Penis (tissue), 1 donor: ENCODE measurements around the genes CCN6 and CALHM4.

DNA sequence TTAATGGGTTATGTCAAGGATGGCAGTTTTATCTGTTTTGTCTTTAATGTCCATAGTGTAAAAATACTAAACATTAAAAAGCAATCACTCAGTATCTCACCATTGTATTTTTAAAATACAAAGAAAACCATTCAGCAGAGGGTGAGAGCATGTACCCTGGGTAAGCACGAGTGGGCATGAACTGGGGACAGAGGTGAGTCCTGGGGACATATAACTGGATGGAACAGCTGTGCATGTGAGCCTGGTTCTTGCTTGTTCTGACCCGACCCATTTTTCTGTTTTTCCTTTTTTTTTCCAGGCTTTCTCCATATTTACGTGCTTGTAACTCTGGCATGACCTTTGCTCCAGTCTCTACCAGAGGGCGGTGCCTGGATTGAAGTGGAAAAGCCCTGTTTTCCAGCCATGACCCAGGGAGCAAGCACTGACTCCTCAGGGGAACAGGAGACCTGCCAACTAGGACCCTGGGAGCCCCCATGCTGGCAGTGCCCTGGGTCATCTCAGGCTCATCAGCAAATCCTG, 8.1 kb downstream of the TRAF3IP2 start:
- PRO-cap = no peak

DNA sequence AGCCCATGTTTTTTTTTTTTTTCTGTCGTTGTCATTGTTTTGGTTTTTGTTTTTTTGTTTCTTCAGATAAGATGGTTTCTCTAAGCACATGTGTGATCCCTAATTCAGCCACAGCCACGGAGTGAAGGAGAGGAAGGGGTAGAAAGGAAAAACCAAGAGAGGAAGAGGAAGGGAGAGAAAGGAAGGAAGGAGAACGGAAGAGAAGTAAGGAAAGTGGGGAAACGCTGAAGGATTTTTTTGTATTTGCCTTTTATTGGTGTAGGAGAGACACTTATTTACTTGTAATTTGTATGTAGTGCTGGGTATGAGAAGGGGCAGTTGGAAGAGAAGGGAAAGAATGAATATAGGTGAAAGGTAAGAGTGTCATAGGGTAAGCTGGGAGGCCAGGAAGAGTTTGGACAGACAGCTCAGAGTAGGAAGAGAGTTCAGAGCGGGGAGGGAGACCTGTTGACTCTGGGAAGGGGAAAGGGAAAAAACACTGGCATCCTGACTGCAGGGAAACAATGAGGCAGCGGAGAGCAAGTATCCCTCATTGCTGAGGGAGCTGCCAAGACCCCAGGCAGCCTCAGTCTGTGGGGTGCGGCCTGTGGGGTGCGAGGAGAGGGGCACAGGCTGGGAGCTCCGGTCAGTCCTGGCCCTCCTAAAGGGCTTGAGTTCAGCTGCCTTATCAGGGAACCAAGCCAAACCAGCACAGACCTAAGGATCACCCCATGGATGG, 3.2 kb downstream of the TRAF3IP2 start:
- PRO-cap = bidirectional peak, plus-strand start at position 155 of the sequence, minus-strand start outside the sequence

DNA sequence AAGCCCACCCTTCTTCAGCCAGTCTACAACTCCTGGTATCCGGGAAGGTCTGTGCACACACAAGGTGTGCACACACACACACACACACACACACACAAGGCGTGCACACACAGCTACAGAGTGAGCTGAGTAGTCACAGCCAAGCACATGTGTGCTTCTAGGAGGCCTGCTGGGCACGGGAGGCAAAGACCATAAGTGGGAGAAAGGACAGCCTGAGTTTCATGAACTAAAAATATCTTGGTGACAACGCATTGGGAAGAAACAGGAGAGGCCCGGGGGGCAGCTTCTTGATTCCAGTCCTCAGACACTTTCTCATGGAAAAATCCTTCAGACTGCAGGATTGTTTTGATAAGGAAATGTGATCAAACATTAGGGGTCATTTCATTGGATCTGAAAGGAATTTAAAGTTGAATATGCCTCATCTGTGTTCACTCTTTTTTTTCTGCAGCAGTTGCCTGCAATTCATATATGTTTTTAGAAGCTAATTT, 2.6 kb downstream of the TRAF3IP2 start:
- PRO-cap = no peak

- PRO-cap = no peak
Measured at GRCh38 chr6:111754234-111754806, 118.9 kb downstream of the FYN start.

- PRO-cap = no peak
Measured at GRCh38 chr6:111767618-111768295, 105.5 kb downstream of the FYN start.

DNA sequence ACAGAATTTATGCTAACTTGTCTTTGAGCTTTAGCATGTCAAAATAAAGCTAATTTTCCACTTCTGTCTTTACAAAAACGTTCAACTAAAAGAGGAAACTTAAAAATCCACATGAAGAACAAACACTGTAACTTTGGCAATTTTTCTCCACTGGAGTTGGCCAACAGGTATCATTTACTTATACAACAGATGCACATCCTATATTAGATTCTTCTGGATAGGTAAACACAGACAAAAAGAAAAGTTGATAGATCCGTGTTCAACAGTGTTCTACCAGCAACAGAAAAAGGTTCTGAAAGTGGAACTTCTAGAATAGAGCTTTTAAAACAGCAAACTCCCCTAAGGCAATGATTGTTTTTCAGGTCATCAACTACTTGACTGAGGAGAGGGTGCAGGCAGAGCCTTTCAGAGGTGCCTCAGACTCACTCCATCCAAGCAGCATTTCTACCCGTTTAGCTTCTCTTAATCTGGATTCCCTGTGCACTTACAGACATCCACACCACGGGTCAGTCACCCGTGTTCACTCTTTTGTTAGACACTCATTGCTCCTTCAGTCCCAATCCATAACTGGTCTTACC, 29.0 kb downstream of the FYN start:
- PRO-cap = no peak

DNA sequence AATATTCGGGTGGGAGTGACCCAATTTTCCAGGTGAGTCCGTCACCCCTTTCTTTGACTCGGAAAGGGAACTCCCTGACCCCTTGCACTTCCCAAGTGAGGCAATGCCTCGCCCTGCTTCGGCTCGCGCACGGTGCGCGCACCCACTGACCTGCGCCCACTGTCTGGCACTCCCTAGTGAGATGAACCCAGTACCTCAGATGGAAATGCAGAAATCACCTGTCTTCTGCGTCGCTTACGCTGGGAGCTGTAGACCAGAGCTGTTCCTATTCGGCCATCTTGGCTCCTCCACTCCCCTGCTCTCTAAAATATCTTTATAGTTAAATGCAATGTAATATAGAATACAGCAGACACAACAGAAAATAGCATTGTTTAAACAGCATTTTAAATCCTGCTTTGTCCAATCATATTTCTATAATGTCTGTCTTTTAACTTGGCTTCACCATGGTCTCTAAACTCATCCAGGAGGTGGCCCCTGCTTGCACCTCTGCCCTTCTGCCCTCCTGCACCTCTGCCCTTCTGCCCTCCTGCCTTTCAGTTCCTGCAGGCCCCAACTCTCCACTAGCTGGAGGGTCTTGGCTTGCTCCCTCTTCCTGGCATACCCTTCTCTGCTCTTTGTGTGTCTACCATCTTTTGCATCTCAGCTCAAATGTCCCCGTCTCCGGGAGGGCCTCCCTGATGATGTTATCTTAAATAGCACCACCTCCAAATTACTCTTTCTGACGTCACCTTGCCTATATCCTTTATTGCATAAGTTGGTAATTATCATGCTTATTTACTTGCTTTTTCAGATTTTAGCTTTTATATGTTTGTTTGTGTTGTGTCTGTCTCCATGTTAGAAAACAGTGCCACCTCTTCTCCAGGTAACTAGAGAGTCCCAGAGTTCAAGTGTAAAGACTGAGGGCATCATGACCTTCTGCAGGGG, 35.7 kb upstream of the FYN start:
- PRO-cap = no peak

GRCh38 chr6:111960026-111960379, 86.8 kb upstream of the FYN start:
- PRO-cap = no peak

DNA sequence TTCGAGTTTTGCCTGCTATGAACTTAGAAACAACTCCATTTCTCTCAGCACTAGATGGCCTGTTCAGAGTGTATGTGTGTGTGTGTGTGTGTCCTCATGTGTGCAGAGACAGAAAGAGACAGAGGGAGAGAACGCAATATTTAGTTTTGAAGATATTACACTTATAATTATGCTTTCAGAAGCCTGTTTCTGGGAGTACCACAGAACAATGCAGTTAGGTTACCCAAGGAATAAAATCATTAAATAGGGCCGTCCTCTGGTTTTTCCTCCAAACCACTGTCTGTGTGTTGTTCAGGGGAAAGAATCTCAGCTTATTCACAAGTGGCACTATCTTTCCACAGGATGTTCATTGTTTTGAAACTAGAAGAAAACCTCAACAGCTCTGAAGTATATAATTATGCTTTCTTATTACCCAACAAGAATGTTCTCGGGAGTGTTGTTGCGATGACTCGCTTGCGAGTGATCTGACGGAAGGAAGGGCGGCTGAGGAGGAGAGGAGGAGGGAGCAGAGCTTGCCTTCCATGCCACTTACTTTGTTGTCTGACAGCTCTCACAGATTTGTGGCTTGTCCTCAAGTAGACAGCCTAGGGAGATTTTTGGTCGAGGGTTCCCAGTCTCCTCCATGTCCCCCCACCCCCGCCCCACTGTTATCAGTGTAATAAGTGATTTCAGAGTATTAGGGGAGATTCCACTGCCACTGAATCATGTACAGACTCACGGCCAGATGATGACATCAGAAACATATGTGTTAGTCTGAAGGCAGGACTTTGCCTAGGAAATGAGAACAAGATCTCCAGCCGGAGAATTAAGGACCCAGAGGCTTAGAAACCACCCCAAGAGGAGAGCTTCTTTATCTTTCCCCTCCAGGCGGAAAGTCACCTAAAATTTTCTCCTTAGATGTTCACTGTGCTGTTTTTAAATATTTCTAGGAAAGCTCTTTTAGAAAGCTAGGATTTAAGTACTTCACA, 80.7 kb upstream of the CCN6 start:
- PRO-cap = bidirectional peak, plus-strand start at position 447 of the sequence, minus-strand start at position 305 of the sequence

DNA sequence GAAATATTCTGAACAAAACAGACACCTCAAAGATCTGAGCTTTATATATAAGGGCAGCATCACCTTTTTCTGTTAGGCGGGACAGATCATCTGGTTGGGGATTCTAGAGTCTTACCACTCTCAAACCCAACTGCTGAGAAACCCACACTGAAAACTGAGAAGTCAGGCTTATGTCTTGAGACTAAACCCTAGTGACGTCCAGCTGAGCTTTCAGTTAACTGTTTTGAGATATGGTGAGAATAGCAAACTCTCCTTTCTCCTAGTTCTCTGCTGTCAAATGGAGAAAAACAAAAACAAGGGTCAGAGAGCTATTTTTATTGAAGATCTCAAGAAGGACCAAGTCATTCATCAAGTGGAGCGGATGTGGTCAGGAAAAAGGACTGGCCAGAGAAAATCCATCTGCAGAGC, 63.6 kb upstream of the CCN6 start:
- PRO-cap = no peak

- PRO-cap = no peak
Measured at GRCh38 chr6:112054022-112054632, at the start of gene CCN6. CCN6 (plus strand) TSS chr6:112054104.

GRCh38 chr6:112223511-112223800, 30.9 kb downstream of the LAMA4 start:
- PRO-cap = no peak

- PRO-cap = unidirectional peak, plus-strand start at chr6:112253220
Measured at GRCh38 chr6:112252530-112253295, 1.7 kb downstream of the LAMA4 start.

DNA sequence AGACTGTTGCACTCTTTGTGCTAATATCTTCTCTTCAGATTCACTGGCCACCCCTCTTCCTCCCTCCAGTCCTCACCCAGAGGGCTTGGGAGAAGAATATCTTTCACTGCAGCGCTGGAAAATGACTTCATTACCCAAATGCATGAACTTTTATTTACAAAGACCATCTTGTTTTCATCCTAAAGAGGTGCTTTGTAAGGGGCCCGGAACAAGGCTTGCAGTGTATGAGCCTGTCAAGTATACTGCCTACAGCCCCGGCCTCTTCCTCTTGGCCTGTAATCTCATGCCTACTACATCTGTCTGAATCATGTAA, 525 bp upstream of the LAMA4 start:
- PRO-cap = no peak

GRCh38 chr6:112298681-112299279, 44.4 kb upstream of the LAMA4 start:
- PRO-cap = unidirectional peak, plus-strand start at chr6:112298984

DNA sequence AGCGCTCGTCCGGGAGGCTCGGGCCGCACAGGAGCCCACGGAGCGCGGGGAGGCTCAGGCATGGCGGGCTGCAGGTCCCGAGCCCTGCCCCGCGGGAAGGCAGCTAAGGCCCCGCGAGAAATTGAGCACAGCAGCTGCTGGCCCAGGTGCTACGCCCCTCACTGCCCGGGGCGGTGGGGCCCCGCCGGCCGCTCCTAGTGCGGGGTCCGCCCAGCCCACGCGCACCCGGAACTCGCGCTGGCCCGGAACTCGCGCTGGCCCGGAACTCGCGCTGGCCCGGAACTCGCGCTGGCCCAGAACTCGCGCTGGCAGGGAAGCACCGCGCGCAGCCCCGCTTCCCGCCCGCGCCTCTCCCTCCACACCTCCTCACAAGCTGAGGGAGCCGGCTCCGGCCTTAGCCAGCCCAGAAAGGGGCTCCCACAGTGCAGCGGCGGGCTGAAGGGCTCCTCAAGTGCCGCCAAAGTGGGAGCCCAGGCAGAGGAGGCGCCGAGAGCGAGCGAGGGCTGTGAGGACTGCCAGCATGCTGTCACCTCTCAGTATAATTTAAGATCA, 342.4 kb downstream of the RFPL4B start:
- PRO-cap = no peak

GRCh38 chr6:113819287-113819714, 37.8 kb upstream of the MARCKS start:
- PRO-cap = no peak

GRCh38 chr6:115347020-115347219, 713.8 kb downstream of the FRK start:
- PRO-cap = no peak

- PRO-cap = no peak
Measured at GRCh38 chr6:116404954-116405716, 34.4 kb downstream of the DSE start.

- PRO-cap = no peak
Measured at GRCh38 chr6:116553407-116554047, at the start of gene CALHM4. CALHM4 (plus strand) TSS chr6:116553751.